Pericardium (tissue), 1 donor: ENCODE data around the genes CES4A and HSF4.

- RRBS, result no CpG with 5 or more reads among the region's 11 CpGs
These were observed 18.9 kb downstream of the CDH16 start for GRCh38 chr16:66899415-66900471.

GRCh38 chr16:66926805-66927531 is 1.6 kb upstream of the RRAD start:
- RRBS, result no CpG with 5 or more reads among the region's 7 CpGs

GRCh38 chr16:66988077-66988824 is at the start of gene CES4A:
Gene CES4A (plus strand): TSS chr16:66988589.
- RRBS, result no CpG with 5 or more reads among the region's 13 CpGs

DNA sequence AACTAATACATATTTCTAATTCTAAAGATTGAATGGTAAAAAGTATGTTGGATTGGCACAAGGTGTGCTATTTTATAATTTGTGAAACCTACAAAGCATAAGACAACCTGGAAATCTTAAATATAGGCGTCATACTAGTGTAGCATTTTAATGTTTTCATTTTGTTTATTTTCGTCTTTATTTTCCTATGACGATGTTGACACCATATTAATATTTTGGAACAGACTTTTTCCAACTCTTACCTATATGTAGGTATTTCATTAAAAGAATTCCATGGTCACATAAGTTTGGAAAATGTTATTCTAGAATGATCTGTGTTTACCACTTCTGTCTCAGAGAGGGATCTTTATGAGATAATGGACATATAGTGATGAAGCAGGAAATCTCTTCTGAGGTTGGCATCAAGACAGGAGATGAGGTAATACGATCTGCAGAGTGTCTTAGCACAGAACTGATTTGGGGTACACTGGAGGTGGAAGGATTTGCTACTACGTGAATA is 5.3 kb downstream of the CBFB start:
- RRBS, result no CpG with 5 or more reads among the region's 5 CpGs

DNA sequence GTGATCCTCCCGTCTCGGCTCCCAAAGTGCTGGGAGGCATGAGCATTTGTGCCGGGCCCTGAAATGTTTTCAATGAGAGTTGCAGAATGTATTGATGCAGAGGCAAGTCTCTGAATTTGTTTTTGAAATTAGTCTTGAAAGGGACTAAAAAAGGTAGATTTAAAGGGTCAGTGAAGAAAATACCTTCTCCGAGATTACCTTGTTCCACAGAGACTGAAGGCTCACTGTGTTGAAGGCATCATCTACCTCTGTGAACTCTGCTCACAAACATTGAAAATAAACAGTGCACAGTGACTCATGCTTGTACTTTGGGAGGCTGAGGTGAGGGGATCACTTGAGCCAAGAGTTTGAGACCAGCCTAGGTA is 4.2 kb downstream of the PHAF1 start:
- RRBS, result no CpG with 5 or more reads among the region's 4 CpGs

DNA sequence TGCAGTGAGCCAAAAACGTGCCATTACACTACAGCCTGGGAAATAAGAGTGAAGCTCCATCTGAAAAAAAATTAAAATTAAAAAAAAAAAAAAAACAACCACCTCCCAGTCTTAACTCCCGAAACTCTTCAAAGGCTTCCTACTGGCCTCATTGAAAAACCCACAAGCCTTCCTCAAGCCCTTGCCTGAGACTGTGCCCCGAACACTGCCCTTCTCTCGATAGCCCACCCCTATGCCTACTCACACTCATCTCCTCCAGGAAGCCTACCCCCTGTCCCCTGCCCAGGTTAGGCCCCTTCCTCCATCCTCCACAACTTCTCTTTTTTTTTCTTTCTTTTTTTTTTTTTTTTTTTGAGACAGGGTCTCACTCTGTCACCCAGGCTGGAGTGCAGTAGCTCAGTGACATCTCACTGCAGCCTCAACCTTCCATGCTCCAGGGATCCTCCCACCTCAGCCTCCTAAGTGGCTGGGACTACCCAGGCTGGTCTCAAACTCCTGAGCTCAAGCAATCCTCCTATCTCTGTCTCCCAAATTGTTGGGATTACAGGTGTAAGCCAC is 2.9 kb upstream of the B3GNT9 start:
- RRBS, result no CpG with 5 or more reads among the region's 4 CpGs

GRCh38 chr16:67164354-67165118 is at the start of gene HSF4:
Gene HSF4 (plus strand): TSS chr16:67164745.
- RRBS, result 4% methylated on average over 17 of the region's 52 CpGs

- RRBS, result no CpG with 5 or more reads among the region's 13 CpGs
These were observed 6.7 kb downstream of the HSF4 start for GRCh38 chr16:67171124-67171841.

- RRBS, result 33% methylated on average over 27 of the region's 69 CpGs
These were observed 649 bp downstream of the ELMO3 start for GRCh38 chr16:67199239-67200320.

GRCh38 chr16:67231298-67232221 is 4.6 kb downstream of the TMEM208 start:
- RRBS, result no CpG with 5 or more reads among the region's 15 CpGs

GRCh38 chr16:67245764-67246181 is 1.5 kb downstream of the FHOD1 start:
- RRBS, result 6% methylated on average over 2 of the region's 15 CpGs

DNA sequence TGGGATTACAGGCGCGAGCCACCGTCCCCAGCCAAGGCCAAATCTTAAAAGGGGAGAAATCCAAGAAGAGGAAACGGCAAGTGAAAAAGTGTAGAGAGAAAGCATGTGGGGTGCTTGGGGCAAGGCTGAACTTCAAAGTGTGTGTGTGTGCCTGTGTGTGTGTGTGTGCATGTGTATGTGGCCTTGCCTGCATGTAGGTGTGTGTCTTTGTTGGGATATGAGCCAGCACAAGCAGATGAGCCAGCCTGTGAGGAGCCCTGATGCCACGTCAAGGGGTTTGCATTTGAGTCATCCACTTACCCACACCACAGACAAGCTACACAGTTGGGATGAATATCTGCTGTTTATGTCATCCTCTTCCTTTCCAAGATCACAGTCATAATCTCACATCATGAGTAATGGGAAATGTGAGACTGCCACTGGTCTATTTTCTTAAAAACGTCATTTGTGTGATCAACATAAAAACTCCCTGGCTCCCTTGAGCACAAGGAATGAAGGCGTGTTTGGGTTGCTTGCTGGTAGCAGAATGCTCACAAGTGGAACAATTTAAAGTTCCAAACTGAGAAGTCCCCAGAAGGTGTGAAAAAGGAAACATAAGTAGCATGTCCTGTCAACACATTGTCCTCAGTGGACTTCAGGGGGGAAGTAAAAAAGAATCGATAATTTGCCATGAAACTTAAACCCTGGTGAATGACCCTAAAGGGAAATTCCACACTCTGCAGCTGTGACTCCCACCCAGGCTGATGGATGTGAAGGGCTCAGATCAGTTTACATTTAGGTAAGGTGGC is 14.8 kb downstream of the KCTD19 start:
- RRBS, result no CpG with 5 or more reads among the region's 8 CpGs

- RRBS, result no CpG with 5 or more reads among the region's 13 CpGs
These were observed 2.2 kb upstream of the TPPP3 start for GRCh38 chr16:67395397-67396098.

- RRBS, result no CpG with 5 or more reads among the region's 14 CpGs
These were observed 4.1 kb upstream of the TPPP3 start for GRCh38 chr16:67397245-67397954.

DNA sequence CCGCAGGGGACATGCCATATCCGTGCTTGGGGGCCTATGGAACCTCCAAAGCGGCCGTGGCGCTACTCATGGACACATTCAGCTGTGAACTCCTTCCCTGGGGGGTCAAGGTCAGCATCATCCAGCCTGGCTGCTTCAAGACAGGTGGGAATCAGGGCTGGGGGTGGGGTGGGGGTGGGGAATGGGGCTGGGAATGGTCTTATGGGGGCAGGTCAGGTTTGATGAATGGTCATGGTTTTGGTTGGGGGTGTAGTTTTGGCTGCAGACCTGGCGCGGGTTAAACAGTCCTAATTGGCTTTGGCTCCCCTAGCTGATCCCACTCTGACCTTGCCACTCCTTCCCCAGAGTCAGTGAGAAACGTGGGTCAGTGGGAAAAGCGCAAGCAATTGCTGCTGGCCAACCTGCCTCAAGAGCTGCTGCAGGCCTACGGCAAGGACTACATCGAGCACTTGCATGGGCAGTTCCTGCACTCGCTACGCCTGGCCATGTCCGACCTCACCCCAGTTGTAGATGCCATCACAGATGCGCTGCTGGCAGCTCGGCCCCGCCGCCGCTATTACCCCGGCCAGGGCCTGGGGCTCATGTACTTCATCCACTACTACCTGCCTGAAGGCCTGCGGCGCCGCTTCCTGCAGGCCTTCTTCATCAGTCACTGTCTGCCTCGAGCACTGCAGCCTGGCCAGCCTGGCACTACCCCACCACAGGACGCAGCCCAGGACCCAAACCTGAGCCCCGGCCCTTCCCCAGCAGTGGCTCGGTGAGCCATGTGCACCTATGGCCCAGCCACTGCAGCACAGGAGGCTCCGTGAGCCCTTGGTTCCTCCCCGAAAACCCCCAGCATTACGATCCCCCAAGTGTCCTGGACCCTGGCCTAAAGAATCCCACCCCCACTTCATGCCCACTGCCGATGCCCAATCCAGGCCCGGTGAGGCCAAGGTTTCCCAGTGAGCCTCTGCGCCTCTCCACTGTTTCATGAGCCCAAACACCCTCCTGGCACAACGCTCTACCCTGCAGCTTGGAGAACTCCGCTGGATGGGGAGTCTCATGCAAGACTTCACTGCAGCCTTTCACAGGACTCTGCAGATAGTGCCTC is 5.7 kb downstream of the HSD11B2 start:
- RRBS, result no CpG with 5 or more reads among the region's 35 CpGs

GRCh38 chr16:67481764-67482453 is 952 bp upstream of the ATP6V0D1 start:
- RRBS, result no CpG with 5 or more reads among the region's 22 CpGs

DNA sequence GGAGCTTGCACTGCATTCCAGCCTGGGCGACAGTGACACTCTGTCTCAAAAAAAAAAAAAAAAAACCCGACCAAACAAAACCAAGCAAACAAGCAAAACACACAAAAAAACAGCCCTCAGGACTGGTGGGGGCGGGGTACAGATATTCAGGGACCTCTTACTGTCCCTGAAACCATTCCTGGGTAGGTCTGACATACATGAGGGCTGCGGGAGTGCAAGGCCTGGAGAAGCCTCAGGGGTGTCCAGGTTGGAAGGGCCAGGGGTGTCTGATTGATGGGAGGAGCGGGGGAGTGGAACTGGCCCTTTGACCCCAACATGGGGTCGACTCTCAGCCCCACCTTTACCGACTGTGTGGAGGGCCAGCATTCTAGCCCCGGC is 833 bp upstream of the RIPOR1 start:
- RRBS, result no CpG with 5 or more reads among the region's 8 CpGs

DNA sequence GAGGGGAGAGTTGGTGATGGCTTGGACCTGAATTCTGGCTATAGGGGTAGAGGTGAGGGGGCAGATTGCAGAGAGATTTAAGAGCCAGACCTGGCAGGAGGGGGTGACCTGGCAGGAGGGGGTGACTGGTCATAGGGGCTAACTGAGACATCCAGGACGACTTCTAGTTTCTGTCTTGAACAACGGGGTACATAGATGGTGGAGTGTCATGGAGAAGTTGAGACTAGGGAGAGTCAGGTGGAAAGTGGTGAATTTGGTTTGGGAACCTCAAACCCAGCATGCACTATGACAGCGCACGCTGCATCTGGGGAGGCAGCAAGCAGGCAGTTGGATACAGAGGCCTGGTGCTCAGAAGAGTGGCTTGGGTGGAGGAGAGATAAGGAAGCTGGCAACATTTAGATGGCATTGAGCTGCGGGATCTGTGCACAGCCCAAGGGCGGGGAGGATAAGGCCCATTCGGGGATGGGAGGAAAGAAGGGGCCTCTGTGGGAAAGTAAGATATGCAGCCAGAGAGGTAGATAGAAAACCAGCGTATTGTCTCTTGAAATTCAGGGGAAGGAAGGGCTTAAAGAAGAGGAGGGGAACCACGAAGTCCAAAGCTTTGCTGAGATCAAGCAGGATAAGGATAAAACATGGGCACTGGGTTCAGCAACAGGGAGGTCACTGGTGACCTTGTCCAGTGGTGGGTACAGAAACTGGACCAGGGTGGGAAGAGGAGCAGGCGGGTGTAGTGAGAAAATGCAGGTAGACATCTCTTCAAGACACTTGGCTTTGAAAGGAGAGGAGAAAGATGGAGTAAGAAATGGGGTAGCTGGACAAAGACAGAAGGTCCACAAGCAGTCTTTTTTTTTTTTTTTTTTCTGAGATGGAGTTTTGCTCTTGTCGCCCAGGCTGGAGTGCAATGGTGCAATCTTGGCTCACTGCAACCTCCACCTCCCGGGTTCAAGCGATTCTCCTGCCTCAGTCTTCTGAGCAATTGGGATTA is 4.6 kb downstream of the RIPOR1 start:
- RRBS, result no CpG with 5 or more reads among the region's 13 CpGs

GRCh38 chr16:67538420-67539021 is 9.9 kb downstream of the RIPOR1 start:
- RRBS, result no CpG with 5 or more reads among the region's 41 CpGs

GRCh38 chr16:67542375-67543049 is 13.9 kb downstream of the RIPOR1 start:
- RRBS, result no CpG with 5 or more reads among the region's 1 CpG